ENCODE data around the gene USP17L10.

- PRO-cap = no peak
- RAMPAGE, long total RNA, 3 experiments = no peak in any of the 3 experiments
Observed at GRCh38 chr4:7828103-7829328, 111.1 kb downstream of the AFAP1 start.

GRCh38 chr4:7938447-7939482, 896 bp downstream of the AFAP1 start:
- PRO-cap = unidirectional peak, plus-strand start at chr4:7938831
- RAMPAGE, long total RNA, 3 experiments = no peak in any of the 3 experiments

GRCh38 chr4:7958900-7959611, 19.4 kb upstream of the AFAP1 start:
- PRO-cap = no peak
- RAMPAGE, long total RNA, 3 experiments = no peak in any of the 3 experiments

DNA sequence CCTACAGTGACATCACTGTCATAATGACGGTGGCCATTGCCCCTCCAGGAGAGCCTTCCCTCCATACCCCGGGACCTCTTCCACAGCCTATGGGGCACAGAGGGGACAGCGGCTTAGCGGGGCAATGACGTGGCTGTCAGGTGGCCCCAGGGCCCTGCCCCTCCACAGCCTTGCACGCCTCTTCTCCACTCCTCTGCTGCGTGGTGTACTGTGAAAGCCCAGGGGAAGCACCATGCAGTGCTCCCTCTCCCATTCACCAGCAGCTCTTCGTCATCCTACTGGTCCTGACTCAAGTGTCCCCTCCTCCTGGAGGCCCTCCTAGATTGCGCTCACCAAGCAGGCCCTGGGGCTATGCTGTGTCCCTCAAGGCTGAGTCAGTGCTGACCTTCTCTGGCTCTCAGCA, 32.4 kb upstream of the AFAP1 start:
- PRO-cap = no peak
- RAMPAGE, long total RNA, 3 experiments = no peak in any of the 3 experiments

- PRO-cap = no peak
- RAMPAGE, long total RNA, 3 experiments = no peak in any of the 3 experiments
Observed at GRCh38 chr4:8143469-8143849, 15.2 kb downstream of the ABLIM2 start.

GRCh38 chr4:8228873-8229357, 29.8 kb downstream of the SH3TC1 start:
- PRO-cap = no peak
- RAMPAGE, long total RNA, 3 experiments = no peak in any of the 3 experiments

GRCh38 chr4:8271223-8271552, 1.6 kb downstream of the HTRA3 start:
- PRO-cap = no peak
- RAMPAGE, long total RNA, 3 experiments = no peak in any of the 3 experiments

DNA sequence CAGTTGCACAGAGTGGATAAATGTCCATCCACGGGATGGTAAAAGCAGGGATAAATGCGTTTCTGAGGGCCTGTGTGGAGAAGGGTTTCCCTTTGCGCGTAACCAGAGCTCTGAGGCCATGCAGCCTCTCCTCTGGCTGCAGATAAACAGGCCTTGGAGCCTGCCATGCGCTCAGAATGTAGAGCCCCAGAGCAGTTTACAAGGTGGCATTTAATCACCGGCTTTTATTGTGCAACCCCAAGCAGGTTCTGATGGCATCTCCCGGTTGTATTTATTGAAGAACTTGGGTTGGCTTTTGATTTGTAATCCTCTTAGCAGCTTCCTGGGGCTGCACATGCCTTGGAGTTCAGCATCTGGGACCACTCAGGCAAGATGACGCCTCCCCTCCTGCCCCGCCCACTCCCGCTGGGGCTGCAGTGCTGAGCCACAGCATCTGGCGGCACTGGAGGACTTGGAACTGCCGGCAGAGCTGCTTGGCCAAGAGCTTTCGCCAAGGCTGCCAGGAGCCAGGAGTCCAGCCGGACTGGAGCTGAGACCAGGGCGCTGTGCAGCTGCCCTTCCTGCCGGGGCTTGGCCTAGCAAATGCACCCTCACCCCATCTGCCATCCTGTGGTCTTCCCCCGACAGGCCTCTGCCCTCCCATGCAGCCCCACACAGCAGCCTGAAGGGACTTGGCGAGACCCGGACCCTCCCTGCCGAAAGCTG, 5.2 kb downstream of the HTRA3 start:
- PRO-cap = no peak
- RAMPAGE, long total RNA, 3 experiments = no peak in any of the 3 experiments

DNA sequence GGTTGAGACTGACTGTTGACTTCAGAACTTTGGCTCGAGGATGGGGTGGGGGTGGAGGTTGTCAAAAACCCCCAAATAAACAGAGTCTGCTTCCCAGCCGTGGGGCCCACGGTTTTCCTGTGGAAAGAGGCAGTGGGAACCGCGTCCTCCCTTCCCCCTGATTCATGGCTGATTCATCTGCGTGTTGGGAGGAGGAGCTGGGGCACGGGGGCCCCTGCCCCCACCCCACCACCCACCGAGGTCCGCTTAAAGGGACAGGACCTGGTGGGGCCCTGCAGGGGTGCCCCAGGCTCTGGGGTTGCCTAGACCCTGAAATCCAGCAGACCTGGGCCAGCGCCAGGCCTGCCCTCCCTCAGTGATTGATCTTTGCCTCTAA, 8.9 kb downstream of the HTRA3 start:
- PRO-cap = no peak
- RAMPAGE, long total RNA, 3 experiments = no peak in any of the 3 experiments

DNA sequence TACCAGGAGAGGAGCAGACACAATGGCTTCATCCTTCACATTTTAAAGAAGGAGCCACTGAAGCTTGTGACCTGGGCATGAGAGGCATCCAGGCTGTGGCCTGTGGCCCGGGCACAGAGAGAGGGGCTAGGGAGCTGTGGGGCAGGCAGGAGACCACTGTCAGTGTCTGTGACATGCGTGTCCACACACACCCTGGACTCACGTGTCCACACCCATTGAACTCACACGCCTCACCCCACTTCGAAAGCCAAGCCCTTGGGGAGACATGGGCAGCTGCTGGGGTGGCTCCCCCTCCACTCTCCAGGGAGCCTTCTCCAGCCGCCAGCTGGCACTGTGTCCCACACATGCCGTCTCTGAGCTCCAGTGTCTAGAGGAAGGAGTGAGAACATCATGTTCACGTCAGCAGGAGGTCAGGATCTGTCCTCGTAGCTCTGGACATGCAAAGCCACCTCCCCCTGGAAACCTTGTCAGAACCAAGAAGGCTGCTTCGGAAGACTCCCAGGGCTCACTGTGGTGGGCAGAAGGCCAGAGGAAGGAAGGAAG, 61.3 kb downstream of the HTRA3 start:
- PRO-cap = no peak
- RAMPAGE, long total RNA, 3 experiments = no peak in any of the 3 experiments

DNA sequence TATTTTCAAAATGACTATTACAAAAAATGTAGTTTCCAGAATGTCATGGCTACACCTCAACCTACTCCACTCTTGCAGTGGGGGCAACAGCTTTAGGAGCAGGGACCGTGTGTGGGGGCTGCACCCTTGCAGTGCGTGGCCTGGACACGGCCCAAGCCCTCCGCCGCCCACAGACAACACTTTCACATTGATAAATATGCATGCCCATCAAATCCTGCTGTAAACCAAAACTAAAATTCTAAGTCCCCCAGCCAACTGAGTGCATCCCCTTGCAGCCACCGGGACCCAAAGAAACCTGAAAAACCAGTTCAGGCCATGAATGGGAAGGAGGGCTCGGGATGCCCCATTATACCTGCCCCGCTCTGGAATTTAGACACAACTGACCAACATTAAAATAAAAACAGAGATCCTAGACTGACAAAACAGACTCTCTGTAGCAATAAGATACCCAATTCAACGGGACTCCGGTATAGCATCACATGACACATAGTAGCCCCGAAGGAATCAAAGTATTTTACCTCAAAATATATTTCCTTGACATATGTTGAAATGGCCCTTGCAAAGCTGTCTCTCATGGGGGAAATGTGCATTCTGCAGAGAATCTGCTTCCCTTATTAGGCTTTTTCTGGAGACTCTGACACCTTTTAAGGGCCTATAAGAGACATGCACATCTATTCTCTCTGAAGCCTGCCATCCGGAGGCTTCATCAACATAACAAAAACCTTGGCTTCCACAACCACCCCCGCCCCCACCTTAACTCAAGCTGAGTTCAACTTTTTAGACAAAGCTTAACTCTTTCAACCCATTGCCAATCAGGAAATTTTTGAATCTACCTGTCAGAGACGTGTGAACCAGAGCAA, 82.7 kb downstream of the ACOX3 start:
- PRO-cap = no peak
- RAMPAGE, long total RNA, 3 experiments = no peak in any of the 3 experiments

GRCh38 chr4:8384712-8385140, 55.8 kb downstream of the ACOX3 start:
- PRO-cap = no peak
- RAMPAGE, long total RNA, 3 experiments = no peak in any of the 3 experiments

- PRO-cap = no peak
- RAMPAGE, long total RNA, 3 experiments = no peak in any of the 3 experiments
Observed at GRCh38 chr4:8394149-8394653, 46.3 kb downstream of the ACOX3 start.

GRCh38 chr4:8399001-8399339, 41.6 kb downstream of the ACOX3 start:
- PRO-cap = no peak
- RAMPAGE, long total RNA, 3 experiments = start-site peak on the minus strand in 1 of 3 experiments, at chr4:8399049-8399380 at its widest, 14 reads per replicate

GRCh38 chr4:8457366-8457942, 16.9 kb downstream of the TRMT44 start:
- PRO-cap = no peak
- RAMPAGE, long total RNA, 3 experiments = start-site peak on the plus strand in 1 of 3 experiments, at chr4:8457644-8457780 at its widest, 6 reads per replicate

- PRO-cap = no peak
- RAMPAGE, long total RNA, 3 experiments = no peak in any of the 3 experiments
Observed at GRCh38 chr4:8478857-8479584, 38.4 kb downstream of the TRMT44 start.

GRCh38 chr4:8611820-8612740, 19.5 kb downstream of the CPZ start:
- PRO-cap = no peak
- RAMPAGE, long total RNA, 3 experiments = no peak in any of the 3 experiments

- PRO-cap = no peak
- RAMPAGE, long total RNA, 3 experiments = no peak in any of the 3 experiments
Observed at GRCh38 chr4:8956178-8956597, 84.5 kb upstream of the HMX1 start.

DNA sequence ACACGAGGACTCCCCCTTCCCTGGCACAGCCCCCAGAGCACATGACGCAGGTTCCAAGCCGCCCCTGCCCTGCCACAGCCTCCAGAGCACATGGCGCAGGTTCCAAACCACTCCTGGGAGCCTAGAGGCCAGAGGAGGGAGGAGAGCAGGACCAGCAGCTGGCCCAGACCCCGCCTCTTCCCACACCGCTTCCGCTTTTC, 286 bp downstream of the FAM90A26 start:
- PRO-cap = no peak
- RAMPAGE, long total RNA, 3 experiments = no peak in any of the 3 experiments

DNA sequence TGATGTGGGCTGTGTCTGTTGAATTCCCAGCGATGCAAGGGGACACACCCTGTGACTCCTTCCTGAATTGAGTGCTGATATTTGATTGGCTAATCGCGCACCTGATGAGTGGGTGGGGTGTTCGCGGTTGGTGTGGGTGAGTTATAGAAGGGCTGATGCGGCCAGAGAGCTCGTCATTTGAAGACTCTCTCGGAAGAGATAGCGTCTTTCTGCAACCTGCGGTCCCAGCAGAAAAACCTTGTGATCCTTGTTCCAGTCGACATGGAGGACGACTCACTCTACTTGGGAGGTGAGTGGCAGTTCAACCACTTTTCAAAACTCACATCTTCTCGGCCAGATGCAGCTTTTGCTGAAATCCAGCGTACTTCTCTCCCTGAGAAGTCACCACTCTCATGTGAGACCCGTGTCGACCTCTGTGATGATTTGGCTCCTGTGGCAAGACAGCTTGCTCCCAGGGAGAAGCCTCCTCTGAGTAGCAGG, at the start of gene USP17L10:
TSS of gene USP17L10 (plus strand) at position 262 of the 480 bp plus-strand sequence.
- PRO-cap = no peak
- RAMPAGE, long total RNA, 3 experiments = no peak in any of the 3 experiments